Subcutaneous preadipocyte (primary cell): Measurements from ENCODE around the genes GPD2 and CYTIP.

- CAGE, long polyA plus RNA: no peak
Measured at GRCh38 chr2:152398466-152399537, 63.8 kb downstream of the FMNL2 start.

DNA sequence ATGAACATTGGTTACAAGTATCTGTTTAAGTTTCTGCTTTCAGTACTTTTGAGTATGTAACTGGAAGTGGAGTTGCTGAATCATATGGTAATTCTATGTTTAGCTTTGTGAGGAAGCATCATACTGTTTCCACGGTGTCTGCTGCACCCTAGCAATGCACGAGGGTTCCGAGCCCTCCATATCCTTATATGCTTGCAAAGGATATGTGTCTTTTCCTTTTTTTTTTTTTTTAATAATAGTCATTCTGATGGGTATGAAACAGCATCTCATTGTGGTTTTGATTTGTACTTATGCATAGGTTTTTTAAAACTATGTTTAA is 83.7 kb downstream of the FMNL2 start:
- CAGE, long polyA plus RNA: no peak

DNA sequence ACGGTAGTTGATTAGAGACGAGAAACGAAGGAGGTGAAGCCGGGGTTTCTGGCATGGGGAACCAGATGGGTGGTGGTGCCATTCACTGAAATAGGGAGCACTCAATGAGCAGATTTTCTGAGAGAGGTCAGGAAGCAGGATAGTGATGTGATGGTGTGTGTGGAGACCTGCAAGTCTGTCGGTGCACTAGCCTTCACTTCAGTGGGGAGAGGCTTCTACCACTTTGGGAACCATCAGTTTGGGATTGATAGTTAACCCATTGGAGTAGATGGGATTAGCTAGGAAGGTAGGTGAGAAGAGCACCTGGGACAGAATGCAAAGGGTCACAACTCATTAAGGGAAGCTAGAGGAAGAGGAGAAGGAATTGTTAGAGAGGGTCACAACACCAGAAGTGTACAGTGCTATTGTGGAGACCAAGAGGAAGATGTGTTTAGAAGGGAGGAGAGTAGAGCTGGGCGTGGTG is 108.2 kb downstream of the FMNL2 start:
- CAGE, long polyA plus RNA: no peak

- CAGE, long polyA plus RNA: no peak
Measured at GRCh38 chr2:154449815-154450403, 248.6 kb upstream of the KCNJ3 start.

- CAGE, long polyA plus RNA: no peak
Measured at GRCh38 chr2:154700201-154700621, 1.7 kb downstream of the KCNJ3 start.

DNA sequence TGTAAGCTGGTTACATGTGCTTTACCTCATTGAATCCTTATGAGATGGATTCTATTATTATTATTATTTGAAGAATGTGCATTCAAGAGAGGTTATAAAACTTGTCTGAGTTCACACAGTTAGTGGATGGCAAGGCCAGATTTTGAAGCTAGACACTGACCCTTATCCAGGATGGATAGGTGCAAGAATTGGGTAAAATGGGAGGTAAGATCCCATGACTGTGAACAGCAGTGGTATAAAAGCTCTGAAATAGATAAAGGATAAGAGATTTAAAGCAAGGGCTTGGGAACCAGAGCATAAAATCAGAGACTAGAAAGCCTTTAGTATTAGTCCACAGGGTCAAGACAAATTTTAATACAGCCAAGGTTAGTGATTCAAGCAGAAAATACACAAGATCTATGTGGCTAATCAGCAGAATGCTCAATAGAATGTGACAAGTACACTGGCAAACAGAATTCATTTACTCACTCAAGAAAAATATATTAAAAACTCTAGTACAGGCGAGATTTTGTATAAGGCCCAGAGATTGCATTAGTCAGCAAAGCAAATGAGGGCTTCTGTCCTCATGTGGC is 93.0 kb downstream of the KCNJ3 start:
- CAGE, long polyA plus RNA: no peak

GRCh38 chr2:155363370-155363819 is 664.9 kb downstream of the KCNJ3 start:
- CAGE, long polyA plus RNA: no peak

GRCh38 chr2:156083531-156084155 is 248.9 kb downstream of the NR4A2 start:
- CAGE, long polyA plus RNA: no peak

GRCh38 chr2:156184726-156185289 is 147.7 kb downstream of the NR4A2 start:
- CAGE, long polyA plus RNA: no peak

- CAGE, long polyA plus RNA: no peak
Measured at GRCh38 chr2:156332056-156332413, 486 bp downstream of the NR4A2 start.

DNA sequence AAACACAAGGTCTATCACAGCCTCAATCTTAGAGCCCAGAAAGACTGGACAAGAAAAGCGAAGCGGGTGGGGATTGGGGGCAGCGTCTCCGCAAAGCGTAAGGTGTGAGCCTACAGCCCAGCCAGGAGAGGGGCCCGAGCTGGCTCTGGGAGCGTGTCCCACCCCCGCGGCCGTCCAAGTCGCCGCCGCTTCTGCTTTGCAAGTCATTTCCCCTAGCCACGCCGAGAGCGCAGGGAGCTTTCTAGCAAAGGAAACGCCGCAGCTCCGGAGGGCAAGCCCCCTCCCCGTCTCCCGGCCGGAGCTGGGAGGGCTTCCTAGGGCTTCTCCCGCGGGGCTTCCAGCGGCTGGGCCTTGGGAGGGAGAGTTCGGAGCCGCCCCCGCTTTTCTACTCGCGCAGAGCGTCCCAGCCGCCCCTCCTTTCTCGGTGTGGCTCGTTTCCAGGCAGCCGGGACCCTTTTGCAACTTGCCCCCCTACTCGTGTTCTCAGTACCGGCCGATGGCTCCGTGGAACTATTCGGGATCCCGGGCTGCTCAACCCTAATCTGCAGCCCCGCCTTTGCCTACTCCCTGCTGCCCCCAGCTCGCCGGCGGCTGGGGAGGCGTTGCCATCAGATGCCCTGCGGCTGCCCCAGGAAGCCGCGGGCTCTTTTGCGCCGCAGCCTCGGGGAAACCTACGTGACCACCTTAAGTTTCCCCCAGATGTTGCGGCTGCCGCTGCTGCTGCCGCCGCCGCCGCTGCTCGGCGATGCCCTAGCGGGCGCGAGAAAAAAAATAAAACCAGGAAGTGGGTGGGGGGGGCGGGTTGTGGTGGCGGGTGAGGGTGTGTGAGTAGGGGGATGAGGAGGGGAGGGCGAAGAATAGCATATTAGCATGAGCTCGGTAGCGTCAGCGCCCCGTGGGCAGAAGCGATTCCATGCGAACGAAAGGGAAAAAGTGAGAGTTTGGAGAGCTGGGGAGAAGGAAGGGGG is 1.5 kb upstream of the NR4A2 start:
- CAGE, long polyA plus RNA: no peak

DNA sequence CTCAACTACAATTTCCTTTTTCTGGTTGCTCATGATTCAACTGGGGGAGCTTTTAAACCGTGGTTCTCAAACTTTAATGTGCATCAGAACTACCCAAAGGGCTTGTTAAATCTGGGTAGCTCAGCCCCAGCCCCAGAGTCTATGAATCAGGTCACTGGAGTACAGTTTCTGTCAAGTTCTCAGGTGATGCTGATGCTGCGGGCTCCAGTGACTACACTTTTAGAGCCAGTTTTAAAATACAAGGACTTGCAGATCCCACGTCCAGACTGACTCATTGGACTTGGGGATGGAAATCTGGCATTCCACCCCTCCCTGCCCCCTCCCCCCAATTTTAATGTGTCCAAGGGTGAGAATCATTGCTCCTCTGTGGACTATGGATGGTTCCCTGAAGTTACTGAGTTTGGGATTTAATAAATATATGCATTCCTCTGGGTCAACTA is 1.5 kb upstream of the GPD2 start:
- CAGE, long polyA plus RNA: no peak

- CAGE, long polyA plus RNA: no peak
Measured at GRCh38 chr2:156436042-156436735, at the start of gene GPD2. Gene GPD2 (plus strand): TSS chr2:156436379.

DNA sequence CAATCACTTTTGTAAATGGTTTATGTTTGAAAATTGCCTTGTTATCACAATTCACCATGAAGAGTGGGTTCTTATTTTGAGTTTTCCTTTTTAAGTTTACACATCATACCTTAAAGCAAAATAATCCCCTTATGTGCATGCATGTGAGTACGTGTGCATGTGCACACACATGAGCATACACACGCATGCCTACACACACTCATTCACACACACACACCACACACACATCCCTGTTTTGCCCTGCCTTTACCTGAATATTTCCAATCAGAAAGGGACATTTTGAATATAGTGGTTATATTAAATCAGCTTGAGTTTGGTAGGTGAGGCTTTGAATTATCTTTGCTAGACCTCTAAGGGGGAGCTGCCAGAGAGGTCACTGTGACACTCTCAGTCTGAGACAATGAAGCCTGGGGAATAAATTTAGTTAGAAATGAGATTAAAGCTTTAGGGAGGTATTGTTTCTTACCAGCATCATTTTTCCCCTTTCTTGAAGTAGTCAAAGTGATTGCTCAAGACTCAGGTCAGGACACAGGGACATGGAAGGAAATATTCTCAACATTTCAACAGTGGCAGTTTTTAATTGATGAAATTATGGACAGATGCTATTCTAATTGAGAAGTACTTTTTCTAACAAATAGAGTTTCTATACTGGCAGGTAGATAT is 108.9 kb downstream of the GPD2 start:
- CAGE, long polyA plus RNA: no peak

DNA sequence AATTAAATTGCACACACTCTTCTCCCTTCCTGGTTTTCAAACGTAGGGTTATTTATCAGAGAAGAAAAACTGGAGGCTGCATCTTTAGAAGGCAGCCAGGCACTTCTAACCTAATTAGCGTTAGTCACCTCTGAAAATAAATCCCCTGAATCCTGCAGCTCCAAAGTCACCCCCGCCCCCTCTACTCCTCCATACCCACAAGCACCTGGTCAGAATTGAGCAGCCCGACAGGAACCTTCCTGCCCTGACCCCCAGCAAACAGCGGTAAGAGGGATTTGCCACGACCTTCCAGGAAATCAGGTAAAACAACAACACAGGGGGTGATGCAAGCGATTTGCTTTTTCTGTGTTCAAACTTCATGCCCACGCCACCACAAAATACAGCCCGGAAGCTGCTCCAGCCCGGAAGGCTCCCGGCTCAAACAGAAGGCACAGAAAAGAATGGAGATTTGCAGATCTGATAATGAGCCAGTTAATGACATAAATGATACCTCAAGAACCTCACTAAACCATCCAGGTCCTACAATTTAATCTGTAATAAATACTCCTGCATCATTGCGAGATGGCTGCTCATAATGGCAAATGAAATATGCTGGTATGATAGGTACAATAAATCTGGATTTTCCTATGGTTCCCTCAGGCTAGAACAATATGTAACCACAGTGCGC is 367.1 kb downstream of the GPD2 start:
- CAGE, long polyA plus RNA: no peak

DNA sequence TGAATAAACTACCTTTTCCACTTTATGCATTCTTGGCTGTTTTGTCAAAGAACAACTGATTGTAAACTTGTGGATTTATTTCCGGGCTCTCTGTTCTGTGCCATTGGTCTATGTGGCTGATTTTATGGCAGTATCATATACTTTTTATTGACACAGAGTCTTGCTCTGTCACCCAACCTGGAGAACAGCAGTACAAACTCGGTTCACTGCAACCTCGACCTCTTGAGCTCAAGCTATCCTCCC is 6.7 kb upstream of the GALNT5 start:
- CAGE, long polyA plus RNA: no peak

DNA sequence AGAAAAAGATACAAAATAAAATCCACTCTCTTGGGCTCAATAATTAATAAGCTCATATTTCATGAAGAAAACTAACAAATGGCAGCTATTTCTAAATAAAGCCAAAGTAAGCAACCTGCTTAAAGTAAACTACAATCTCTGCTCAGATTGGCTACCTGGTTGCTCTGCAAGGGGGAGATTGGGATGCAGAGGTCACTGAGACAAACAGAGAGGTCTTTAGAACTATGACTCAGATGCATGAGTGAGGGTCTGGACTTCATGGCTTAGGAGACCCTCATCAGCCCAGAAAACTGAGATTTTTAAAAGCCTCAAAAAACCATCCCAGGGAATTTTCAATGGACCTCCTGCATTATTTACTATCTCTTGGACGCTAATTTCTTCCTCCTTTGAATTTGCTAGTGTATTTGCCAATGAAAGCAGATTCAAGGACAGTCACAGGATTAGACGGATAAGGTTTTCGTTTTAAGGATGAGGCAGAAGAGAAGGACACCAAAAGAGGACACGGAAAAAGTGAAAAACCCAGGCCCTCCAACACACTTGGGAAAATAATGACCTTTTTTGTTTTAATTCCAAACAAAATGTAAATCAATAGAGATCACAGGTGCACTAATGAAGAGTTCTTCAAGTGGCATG is 17.3 kb downstream of the CYTIP start:
- CAGE, long polyA plus RNA: no peak

DNA sequence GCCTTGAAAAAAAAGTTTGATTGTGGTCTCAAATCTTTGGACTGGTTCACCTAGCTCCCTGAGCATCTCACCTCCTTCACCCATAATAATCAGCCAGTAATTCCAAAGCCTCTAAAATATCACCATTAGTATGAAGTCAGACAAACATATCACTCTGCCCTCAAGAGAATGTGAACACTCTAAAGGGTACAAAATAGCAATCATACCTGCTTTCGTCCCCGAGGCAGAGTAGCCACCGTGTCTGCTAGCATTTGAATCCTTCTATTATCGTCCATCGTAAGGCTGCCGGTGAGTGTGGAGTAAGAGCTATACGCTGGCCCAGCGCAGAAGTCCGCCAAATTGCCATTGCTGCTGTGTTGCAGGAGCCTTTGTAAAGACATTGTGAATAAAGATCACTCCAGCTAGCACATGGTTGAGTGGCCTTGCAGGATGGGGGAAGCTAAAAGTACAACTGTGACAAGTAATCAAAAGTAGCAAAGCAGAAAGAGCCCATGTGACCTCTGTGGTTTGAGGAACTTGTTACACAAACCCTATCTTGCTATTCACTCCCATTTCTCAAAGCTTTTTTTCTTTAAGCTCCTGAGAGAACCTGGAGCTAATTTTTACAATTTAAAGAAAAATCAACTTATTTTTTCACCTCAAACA is at the start of gene CYTIP:
TSS of gene CYTIP (minus strand) at position 449 of the 645 bp plus-strand sequence.
- CAGE, long polyA plus RNA: no peak

DNA sequence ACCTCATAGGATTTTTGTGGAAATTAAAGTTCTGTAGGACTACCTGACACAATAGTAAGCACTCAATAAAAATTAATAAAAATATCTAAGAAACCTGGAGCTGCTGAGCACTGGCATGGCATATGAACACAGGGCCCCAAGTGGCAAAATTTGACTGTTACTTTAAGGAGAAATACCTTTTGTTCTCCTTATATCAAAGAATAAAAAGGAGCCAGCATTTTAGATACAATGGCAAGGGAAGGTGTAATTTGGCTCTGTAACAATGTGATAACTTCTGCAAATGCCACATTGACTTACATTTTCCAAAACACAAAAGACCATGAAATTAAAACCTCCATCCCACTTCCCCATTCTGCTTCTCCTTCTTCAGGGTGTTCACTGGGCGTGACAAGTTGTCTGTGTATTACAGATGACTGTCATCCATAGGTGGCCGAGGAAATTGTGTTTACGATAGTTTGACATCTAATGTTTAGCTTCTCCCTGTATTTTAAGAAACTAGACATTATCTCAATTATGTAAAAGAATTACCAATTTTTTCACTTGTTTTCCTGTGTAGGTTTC is 24.9 kb upstream of the CYTIP start:
- CAGE, long polyA plus RNA: no peak

DNA sequence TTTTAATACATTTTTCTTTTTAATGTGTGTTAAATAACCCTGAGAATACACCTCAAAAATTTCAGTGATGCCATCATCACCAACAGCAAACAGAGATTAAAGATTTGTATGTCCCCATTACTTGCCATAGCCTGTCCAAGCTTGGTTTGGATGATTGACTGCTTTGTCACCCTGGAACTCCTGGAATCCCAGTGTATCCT is 28.8 kb upstream of the CYTIP start:
- CAGE, long polyA plus RNA: no peak